Osteoblast (primary cell): ENCODE results near the genes SLC35F5 and SCTR.

- CAGE, long polyA plus RNA = no peak
- RRBS = no CpG with 5 or more reads among the region's 4 CpGs
These were observed 31.1 kb downstream of the PAX8 start for GRCh38 chr2:113247542-113248200.

- CAGE, long polyA plus RNA = no peak
- RRBS = 2% methylated on average over 15 of the region's 90 CpGs
These were observed at the start of gene SLC35F5 for GRCh38 chr2:113755797-113756907. SLC35F5 (minus strand) TSS chr2:113756642.

DNA sequence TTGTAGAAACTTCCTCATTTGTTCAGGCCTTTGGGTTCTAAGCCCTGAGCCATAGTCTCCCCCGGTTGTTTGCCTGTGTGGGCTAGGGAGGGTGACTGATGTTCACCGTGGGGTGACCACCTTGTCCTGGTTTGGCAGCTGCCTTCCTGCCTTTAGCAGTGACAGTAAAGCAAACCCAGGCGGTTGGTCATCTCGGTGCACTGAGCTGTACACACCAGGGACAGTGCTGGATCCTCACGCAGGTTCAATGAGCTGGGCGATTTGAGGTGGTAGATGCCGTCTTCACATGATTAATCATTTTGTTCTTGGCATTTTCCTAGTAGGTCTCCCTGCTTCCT lies 88.4 kb downstream of the ACTR3 start:
- CAGE, long polyA plus RNA = no peak
- RRBS = no CpG with 5 or more reads among the region's 7 CpGs

GRCh38 chr2:114662294-114662831 lies 219.9 kb downstream of the DPP10 start:
- CAGE, long polyA plus RNA = no peak
- RRBS = no CpG with 5 or more reads among the region's 43 CpGs

DNA sequence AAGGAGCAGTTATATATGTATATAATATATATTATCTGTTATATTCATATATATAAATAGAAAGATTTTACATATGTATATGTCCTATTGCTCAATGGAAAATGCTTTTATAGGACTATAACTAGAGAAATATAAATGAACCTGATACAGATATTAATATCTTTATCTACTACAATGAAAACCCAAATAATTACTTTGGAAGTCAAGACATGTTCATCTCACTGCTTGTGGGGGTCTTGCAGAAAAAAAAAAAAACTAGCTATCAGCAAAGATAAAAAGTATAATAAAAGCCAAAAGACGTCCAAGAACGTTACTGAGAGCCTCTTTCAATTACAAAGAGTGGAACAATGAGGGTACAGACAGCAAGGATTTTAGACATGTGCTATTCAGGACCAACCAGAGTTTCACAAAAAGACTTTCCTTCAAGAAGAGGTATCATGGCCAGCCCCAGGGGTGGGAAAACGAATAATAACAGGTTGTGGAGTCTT lies 609.1 kb upstream of the DDX18 start:
- CAGE, long polyA plus RNA = no peak
- RRBS = no CpG with 5 or more reads among the region's 3 CpGs

DNA sequence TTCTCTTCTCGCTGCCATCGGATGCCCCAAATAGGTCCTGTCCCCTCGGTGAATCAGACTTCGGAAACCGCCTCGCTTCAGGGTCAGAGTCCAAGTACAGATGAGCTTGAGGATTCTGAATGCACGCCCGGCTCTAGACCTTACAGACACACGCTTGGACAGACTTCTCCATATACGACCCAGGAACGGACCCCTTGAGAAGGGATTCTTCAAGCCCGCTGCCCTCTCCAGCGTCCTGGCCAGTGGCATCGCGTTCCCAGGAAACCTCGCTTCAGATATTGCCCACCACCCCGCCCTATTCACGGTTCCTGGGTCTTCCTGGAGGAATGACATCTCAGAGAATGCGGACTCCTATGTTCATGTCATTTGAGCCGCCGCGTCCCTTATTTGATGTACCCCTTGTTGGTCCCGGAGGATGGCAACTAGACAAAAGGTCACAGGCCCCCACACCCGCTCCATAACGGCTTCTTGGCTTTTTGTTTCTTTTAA lies 521 bp upstream of the CCDC93 start:
- CAGE, long polyA plus RNA = no peak
- RRBS = no CpG with 5 or more reads among the region's 25 CpGs

DNA sequence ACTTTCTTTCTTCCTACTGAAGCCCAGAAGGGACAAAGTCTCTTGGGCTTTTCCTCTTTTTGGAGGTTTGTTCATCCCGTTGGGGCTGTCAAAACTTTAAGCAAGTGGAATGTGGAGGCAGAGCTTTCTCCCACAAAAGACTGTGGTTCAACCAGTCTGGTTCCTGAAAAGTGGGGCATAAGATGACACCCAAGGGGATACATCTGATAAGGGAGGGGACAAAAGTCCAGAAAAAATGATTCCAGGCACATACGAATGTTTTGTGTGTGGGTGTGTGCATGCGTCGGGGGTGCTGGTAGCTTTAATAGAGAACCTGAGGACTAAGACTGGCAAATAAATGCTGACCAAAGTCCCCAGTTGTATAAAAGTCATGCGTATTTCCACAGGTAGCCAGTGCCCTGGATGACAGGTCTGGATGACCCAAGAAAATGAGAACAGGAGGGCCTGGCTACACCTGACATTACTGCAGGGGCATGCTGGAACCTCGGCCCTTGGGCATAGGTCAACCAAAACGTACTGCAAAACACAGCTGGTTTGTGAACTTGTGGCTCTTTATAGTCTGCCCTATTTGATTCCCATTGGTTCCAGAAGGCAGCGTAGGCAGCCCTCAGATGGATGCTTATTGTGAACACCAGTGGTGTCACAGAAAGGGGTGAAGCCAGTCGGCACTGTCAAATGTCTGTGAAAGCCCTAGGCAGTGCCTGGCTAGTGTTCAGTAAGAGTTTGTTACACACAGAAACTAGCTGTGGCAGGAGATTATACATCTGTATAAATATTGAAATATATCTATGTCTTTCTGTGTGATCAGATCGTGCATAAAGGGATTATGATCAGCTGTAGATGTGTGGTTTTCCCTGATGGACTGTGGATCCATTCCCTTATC lies 58.2 kb downstream of the INSIG2 start:
- CAGE, long polyA plus RNA = no peak
- RRBS = no CpG with 5 or more reads among the region's 10 CpGs

DNA sequence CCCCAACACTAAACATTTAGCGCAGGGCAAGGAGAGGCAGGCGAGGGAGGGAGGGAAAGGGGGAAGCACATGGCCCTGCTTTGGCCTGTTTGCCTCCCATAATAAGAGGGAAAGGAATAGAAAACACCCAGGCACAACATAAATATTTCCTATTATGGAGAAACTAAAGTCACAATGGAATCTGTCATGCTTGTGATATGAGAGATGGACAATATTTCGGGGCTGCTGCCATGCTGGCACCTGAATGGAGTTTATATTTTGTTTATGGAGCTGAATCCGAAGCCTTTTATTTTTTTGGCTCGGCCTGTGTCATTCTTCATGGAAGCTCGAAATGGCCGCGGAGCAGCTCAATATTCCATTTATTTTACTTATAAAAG lies 221.2 kb downstream of the INSIG2 start:
- CAGE, long polyA plus RNA = no peak
- RRBS = no CpG with 5 or more reads among the region's 8 CpGs

DNA sequence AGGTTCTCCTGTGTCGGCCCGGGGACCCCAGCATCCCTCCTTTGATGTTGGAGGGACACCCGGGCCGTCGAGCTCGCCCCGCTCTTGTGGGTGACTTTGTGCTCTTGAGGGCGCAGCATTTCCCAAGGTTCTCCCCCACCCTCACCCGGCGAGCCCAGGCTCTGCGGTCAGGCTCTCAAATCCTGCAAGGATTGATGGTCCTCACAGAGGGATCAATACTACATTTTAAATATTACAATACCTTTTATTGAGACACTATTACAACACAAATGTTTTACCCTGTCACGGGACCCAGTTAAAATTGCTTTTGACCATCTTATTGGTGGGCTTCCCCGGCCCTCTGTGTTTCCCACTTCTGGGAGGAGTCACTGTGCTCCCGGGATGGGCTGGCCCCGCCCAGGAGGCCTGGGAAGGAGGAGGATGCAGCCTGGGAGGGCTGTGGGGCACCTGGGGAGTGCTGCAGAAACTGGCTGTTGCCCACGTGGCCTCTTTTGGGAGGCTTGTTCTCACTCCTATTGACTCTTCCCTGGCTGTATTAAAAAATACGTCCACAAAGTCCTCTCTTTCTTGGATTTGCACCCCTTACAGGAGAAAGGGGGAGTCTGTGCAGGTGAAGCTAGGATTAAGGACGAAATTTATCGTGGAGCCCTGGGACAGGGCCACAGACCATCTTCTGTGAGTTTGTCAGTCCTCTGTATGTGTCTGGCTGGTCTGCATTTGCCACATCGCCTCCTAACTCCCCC lies 222.7 kb downstream of the INSIG2 start:
- CAGE, long polyA plus RNA = no peak
- RRBS = 24% methylated on average over 6 of the region's 20 CpGs

DNA sequence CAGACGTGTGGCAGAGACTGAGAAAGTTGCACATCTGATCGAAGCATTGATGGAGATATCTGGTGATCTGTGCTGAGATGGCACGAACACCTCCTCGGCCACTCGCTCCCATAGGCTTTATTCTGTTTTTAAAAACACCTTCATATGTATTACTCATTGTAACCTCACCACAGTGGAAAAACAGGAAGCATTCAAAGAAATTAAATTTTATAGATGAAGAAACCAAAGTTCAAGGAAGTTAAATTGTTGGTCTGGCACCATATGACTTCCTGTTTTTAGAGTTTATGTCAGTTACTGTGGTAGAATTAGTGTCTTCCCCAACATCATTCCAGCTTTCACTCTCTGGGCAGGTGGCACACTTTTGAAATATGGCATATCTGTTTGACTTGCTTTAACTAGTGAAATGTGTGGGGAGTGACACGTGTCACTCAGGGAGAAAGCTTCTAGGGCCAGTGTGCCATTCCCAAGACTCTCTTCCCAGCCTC lies 39.2 kb upstream of the MARCO start:
- CAGE, long polyA plus RNA = no peak
- RRBS = no CpG with 5 or more reads among the region's 6 CpGs

GRCh38 chr2:118981827-118982351 lies 39.9 kb downstream of the MARCO start:
- CAGE, long polyA plus RNA = no peak
- RRBS = no CpG with 5 or more reads among the region's 2 CpGs

DNA sequence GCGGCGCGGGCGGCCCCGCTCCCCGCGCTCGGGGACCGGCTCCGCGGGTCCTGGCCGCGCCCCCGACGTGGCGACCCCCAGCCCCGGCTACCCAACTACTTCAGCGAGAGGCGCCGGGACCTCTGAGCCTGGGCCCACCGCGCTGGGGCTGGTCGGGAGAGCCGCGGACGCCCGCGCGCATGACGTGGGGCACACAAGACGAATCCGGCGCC lies 267 bp downstream of the C1QL2 start:
- CAGE, long polyA plus RNA = no peak
- RRBS = 2% methylated on average over 26 of the region's 33 CpGs

- CAGE, long polyA plus RNA = no peak
- RRBS = 12% methylated on average over 2 of the region's 15 CpGs
These were observed 60.3 kb downstream of the STEAP3 start for GRCh38 chr2:119283662-119284582.

DNA sequence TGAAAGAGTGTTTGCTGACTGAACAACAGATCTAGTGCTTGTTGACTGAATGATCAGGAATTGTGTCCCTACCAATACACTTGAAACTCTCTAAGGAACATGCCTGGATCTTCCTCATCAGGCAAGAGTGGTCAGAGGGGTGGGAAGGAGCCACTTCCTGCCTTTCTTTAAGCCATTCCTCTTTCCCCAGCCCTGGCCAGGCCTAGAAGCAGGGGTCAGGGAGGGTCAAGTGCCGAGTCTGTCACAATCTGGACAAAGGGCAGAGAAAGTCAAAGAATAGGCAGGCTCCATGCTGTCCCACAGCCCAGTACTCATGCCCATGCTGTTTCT lies 3.0 kb upstream of the TMEM37 start:
- CAGE, long polyA plus RNA = no peak
- RRBS = no CpG with 5 or more reads among the region's 1 CpG

- CAGE, long polyA plus RNA = no peak
- RRBS = 80% methylated on average over 2 of the region's 8 CpGs
These were observed 33.2 kb downstream of the TMEM37 start for GRCh38 chr2:119464779-119465372.

DNA sequence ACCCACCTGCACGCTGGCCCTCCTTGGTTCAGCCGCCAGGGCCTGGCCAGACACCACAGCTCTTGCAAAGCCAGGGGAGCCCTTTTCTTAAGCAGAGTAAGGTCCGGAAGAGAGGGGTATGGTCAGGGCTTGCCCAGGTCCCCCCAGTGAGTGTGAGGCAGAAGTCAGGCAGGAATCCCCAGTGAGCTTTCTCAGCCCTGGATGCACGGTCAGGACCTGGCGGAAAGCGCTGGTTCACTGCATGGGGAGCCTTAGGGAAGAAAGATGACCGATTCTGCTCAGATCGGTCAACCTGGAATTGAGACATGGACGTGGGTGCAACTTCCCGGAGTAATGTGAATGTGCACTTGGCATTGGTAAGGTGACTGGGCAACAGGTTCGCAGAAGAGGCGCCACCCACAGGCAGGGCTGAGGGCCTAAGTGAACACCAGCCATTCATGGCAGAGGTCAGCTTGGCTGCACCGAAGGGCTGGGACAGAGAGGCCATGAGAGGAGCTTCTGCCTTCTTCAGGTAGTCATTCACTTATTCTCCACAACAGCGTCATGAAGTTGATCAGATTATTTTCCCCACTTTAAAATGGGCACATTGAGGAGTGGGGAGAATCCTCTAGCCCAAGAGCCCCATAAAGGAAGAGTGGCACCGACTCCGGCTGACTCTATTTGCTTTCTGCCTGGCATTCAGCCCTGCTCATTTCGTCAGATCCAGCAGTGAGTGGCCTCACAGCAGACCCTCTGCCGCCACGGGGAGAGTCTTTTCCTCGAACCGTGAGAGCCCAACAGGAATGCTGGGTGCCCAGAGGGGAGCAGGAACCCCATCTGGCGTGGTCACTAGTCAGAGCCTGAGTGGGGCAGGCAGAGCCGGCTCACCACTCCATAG lies 35.8 kb downstream of the SCTR start:
- CAGE, long polyA plus RNA = no peak
- RRBS = 65% methylated on average over 1 of the region's 23 CpGs

DNA sequence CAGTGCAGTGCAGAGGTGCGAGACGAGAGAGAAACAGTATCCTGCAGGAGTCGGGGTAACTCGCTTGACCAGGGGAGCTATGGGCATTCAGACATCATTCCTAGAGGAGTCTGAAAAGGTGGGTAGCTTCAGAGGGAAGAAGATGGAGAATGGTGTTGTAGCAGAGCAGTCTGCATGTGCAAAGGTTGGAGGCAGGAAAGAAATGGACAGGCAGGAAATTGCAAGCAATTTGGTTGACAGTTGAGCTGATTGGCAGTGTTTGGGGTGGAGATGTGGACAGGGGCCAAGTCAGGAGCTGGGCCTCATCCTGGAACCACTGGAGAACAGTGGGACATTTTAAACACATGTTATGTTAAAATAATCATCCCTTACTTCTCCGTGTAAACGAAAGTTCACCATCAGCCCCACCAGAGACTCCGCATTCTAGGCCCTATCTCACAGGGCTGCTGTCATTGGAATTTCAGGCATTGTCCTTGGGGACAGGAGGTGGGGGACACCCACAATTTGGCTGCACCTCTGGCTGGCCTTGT lies 34.7 kb downstream of the SCTR start:
- CAGE, long polyA plus RNA = no peak
- RRBS = no CpG with 5 or more reads among the region's 7 CpGs

DNA sequence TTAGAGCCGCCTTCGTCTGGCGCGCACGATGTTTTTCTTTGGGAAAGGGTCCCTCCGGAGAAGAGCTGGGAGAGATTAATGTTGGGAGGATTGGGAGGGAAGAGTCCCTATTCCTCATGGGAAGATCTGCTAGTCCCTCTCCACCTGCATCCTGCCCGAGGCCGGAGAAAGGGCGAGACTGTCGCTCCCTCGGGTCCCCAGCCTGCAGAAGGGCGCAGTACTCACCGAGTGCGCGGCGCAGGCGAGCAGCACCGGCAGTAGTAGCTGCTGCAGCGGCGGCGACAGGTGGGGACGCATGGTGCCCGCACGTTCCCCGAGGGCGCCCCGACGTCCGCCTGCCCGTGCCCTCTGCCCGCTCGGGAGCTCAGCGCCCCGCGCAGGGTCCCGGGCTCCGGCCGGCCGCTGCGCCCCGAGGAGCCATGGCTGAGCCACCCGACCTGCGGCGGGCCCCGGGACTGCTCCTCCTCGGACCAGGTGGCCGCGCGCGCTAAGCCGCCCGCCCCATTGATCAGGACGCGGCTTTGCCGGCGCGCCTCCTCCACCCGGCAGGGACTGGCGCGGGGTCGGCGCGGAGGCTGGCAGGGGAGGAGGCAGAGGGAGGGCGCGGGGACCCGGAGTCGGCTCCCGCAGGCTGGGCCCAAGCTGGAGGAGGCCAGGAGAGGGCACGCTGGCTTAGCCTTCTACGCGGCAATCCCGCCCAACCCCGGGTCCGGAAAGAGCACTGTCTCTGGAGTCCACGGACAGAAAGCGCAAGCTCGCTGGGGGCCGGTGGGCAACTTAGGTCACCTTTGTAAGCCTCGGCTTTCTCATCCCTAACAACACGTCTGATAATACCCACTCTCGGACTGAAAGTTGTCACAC lies at the start of gene SCTR:
TSS of gene SCTR (minus strand) at position 554 of the 861 bp plus-strand sequence.
- CAGE, long polyA plus RNA = no peak
- RRBS = 16% methylated on average over 48 of the region's 81 CpGs

- CAGE, long polyA plus RNA = no peak
- RRBS = no CpG with 5 or more reads among the region's 27 CpGs
These were observed 4.9 kb downstream of the TMEM177 start for GRCh38 chr2:119683549-119684575.

DNA sequence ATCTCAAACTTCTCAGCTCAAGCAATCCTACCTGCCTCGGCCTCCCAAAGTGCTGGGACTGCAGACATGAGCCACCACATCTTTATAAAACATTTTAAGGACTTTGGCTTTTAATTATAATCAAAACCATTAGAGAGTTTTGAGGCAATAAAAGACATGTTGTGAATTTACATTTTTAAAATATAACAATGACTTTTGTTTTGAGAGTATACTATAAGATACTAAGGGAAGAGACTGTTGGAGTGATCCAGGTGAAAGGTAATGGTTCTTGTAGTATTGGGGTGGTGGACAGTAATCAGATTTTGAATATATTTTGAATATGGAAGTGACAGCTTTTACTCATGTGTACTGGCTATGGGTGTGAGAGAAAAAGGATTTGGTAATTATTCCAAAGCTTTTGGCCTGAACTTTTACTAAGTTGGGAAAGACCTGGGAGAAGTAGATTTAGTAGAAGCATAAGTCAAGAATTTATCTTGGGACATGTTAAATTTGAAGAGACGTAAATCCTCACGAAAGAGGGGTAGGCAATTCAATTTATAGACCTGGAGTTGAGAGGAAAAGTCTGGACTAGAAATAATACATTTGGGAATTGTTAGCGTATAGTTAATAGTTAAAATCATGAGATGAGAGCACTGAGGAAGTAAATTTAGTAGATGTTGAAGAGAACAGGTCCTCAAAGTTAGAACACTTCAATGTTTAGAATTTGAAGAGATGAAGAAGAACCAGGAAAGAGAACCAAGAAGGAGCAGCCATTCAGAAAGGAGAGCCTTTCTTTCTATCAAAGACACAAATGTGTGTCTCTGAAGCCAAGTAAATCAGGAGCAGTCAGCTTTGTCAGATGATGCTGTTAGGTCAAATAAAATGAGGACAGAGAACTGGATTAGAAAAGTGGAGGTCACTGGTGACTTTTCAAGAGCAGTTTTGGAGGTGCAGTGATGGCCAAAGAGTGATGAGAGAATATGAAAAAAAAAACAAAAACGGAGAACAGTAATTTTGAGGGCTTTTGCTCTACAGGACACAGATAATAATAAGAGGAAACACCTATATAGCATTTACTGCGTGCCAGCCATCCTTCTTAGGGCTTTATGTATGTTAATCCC lies 119.6 kb upstream of the EPB41L5 start:
- CAGE, long polyA plus RNA = no peak
- RRBS = no CpG with 5 or more reads among the region's 6 CpGs